Parietal lobe (tissue), 2 donors: ENCODE results near the gene SOX1.

- RAMPAGE, long total RNA, result no peak
These were observed 50.7 kb upstream of the ANKRD10 start for GRCh38 chr13:110965564-110965947.

DNA sequence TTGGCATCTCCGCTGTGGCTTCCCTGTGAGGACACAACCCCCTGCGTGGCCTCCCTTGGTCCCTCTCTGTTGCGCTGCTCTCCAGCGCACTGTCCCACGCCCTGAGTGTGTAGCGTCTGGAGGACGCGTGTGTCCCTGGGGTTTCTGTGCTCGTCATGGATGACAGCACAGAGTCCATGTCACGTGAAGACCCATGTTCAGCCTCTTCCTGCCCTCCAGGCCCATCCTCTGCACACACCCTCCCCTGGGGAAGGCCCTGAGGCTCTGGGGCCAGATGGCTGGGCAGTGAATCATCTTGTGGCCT, 71.6 kb upstream of the ARHGEF7 start:
- RAMPAGE, long total RNA, result no peak

- RAMPAGE, long total RNA, result no peak
These were observed 48.7 kb upstream of the ARHGEF7 start for GRCh38 chr13:111066252-111066921.

DNA sequence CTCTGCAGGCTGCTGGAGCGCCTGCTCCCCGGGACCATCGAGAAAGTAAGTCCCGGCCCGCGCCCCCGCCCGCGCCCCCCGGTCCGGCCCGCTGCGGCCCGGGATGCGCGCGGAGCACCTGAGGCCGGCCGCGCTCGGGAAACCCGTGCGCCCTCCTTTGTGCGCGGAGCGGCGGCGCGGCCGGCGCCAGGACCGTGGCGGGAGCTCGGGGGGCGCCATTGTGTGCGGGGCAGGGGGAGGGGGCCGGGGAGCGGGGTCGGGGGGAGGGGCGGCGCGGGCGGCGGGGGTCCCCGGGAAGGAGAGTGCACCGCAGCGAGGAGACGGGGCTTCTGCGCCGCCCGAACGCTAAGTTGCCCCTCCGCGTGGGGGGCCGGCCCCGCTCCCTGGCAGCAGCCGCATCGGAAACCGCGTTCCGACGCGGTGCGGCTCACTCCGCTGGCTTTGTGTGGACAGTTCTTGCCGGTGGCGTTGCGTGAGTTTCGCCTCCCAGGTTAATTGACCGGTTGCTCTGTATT, 594 bp downstream of the ARHGEF7 start:
- RAMPAGE, long total RNA, result no peak

GRCh38 chr13:111166906-111167704, 52.0 kb downstream of the ARHGEF7 start:
- RAMPAGE, long total RNA, result no peak

GRCh38 chr13:111186425-111187104, 71.5 kb downstream of the ARHGEF7 start:
- RAMPAGE, long total RNA, result no peak

DNA sequence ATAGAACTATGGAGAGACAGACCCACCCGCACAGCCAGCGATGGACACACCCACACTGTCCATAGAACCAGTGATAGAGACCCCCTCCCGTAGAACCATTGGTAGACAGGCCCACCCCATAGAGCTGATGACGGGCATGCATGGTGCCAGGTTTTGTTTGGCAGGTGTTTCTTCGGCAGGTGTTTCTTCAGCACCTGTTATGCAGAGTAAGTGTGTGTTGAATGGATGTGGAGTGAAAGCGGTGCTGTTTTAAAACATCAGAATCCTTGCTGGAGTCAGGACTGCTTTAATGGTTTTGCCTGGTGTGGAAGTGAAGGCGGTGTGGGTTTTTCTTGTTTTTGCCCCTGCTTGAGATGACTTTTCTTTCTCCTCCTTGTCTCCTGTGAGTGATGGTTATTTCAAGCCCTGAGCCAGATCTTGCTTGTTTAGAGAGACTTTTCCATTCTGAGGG, 88.1 kb upstream of the TEX29 start:
- RAMPAGE, long total RNA, result no peak

DNA sequence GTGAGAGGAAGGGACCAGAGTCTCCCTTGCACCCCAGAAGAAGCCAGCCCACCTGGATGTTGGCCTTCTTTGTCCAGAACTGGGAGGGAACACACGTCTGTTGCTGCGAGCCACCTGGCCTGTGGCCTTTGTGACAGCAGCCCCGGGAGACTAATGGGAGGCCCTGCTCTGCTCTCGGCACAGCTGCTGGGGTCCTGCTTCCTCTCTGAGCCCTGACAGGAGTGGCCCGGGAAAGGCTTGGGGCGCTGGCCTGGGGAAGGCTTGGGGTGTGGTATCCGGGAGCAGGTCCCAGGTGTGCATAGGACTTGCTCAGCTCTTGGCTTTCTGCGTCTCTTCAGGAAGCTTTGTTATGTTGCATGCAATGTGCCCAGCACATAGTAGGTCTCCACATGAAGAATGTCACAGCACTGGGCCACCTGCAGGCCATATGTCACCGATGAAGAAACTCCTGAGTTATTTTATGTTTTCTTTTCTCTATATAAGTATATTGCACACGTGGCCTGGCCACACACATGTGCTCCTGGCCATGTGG, 162.9 kb downstream of the TEX29 start:
- RAMPAGE, long total RNA, result no peak

DNA sequence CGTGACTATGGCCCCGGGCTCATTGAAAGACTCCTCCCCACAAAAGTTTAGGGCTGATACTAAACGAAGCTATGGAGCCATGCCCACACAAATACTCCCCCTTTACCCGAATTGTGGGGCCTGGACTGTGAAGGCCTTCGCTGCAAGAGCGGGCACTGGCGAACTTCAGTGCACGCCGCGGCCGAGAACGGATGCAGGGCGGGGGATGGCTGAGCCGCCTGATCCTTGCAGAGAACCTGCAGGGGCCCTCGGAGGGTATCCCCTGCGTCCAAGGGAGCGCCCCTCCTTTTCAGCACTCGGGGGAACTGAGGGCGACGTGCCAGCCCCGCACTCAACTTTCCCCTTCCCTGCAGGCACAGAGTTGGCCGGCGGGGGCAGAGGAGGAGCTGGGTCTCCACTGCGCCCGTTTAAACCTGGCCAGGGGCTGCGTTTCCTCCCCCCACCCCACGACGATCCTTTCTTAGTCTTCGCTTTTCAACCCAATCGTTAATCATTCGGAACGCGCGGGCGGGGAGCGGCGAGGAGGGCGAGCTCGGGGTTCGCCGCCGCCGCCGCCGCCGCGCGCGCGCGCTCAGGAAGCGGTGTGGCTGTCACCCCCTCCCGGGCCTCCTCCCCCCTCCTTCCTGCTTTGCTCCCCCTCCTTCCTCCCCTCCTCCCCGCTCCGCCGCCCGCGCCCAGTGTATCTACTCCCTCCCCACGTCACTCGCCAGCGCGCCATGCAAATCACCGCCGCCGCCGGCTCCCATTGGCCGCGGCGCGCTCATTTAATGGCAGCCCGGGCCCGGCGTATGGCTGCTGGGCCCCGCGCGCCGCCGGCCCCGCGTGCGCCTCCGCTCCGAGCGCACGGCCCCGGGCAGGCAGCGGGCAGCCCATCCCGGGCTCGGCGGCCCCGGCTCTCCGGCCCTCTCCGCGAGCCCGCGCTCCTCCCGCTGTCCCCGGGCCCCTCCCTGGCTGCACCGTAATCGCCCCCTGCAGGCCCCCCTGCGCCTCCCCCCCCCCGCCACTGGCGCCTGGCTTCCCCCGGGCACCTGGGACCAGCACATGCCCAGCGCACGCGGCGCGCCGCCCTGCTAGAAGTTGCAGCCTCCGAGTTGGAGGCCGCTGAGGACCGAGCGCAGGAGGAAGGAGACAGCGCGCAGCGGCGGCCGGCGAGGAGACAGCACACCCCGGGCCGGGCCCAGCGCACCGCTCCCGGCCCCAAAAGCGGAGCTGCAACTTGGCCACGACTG, at the start of gene SOX1:
TSS of gene SOX1 (plus strand) at position 1,037 of the 1,229 bp plus-strand sequence.
- RAMPAGE, long total RNA, result no peak

DNA sequence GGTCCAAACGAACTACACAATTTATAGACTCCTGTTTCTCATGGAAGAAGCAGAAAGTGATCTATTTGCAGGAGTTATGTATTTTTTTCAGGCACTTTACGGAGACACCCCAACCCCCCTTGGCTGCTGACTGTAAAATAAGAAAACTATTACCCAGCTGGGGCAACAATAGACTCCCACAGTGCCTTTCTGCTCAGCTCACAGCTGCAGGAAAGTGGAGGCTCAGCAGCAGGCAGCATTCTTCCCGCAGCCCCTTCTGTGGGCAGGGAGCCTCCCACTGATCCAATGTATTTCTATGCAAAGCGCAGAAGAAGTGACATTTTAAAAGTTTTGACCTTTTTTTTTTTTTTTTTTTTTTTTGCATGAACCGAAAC, 95.0 kb downstream of the SOX1 start:
- RAMPAGE, long total RNA, result no peak

DNA sequence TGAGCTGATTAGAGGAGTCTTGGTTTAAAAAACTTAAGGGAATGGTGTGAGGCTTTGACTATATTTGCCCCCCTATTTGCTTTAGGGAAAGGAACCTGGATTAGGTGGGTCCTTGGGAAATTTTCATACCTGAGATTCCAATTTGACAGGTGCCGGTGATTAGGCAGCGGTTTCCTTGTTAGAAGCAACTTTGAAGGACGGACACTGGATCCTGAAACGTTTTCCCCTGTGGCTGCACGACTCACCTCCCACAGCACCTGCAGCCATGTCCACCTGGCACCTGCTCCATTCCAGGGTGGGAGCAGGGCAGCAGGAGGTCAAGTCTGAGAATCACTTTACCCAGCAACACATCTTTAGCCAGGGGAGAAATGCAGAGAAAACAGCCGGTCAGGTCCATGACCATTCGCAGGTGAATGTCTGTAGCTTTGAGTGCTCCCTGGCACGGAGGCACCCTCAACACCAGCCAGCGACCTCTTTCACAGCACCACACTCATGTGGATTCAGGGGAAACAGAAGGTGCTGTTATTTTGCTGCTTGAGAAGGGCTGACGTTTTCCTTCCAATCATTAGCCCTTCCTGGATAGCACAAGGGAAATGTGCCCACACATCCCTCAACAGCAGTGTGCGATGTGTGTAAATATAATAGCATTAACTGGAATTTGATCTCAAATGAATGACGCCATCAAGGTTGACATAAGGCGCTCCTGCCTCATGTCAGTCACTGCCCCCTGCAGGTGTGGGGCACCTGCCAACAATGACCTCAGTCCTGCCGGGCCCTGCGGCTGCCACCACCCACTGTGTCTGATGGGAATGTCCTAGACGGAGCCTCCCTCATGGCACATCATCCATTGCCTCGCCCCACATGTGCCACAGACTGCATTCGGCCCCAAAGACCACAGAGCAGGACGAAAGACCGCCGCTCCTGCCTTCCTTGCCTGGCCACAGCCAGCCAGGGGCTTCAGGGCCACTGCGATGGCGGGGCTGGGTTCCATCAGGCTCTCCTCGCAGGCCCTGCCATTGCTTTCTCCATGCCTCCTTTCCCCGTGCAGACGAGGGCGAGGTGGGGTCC, 146.3 kb downstream of the SOX1 start:
- RAMPAGE, long total RNA, result no peak

- RAMPAGE, long total RNA, result no peak
These were observed 42.4 kb downstream of the TUBGCP3 start for GRCh38 chr13:112545490-112546013.

DNA sequence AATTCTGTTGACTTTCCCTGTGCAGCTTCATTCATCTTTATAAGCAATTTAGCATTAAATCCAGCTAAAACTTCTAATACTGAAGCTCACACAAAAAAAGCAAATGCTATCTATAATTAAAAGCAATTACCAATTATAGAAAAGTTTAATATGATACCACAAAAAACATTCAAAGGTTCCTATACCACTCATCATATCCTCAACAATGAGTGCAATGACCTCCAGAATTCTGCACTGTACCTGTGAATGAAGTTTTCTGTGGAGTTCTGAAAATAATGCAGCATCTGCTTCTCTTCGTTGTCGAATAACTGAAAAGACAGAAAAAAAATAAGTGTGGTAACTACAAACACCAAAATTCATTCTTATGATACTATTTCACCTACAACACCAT, 23.1 kb downstream of the TUBGCP3 start:
- RAMPAGE, long total RNA, result no peak

DNA sequence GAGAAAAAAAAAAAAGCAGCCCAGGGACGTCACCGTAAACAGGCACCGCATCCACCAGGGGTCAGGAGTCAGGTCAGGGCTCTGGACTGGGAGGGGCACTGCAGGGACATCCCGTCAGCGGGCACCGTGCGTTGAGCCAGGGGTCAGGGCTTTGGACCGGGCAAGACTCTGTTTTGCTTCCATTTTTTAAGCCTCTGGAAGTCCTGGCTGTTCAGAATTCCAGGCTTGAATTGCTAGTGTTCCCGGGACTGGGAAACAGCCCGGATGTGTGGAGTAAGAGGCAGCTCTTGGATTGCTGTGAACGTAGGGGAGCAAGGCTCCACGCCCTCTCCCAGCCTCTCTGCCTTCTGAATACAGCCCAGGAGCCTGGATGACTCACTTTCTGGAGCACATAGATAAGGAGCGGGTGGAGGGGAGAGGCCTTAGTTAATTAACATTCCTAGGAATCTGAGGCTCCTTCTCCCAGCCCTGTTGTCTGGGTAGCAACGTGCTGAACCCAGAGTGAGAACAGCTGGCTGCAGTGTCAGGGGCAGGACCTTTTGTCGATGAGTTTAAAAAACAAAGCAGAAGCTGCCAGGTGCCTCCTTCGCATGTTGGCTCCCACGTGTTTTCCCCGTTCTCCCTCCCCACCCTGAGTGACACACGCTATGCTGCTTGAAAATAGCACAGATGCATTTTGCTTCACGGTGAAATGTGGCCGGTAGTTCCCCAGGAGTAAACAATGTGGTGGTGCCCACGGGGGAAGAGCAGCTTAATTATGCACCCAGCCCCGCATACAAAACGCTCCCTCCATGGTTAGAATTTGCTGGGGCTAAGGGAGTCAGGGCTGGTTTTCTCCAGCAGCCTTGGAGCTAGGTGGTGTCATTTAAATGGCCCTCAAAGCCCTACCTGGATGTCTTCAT, 21.9 kb downstream of the ATP11A start:
- RAMPAGE, long total RNA, result no peak

- RAMPAGE, long total RNA, result no peak
These were observed 31.3 kb downstream of the ATP11A start for GRCh38 chr13:112720876-112721855.

- RAMPAGE, long total RNA, result no peak
These were observed 44.4 kb downstream of the ATP11A start for GRCh38 chr13:112734030-112734805.

- RAMPAGE, long total RNA, result no peak
These were observed 71.1 kb downstream of the ATP11A start for GRCh38 chr13:112760956-112761239.

DNA sequence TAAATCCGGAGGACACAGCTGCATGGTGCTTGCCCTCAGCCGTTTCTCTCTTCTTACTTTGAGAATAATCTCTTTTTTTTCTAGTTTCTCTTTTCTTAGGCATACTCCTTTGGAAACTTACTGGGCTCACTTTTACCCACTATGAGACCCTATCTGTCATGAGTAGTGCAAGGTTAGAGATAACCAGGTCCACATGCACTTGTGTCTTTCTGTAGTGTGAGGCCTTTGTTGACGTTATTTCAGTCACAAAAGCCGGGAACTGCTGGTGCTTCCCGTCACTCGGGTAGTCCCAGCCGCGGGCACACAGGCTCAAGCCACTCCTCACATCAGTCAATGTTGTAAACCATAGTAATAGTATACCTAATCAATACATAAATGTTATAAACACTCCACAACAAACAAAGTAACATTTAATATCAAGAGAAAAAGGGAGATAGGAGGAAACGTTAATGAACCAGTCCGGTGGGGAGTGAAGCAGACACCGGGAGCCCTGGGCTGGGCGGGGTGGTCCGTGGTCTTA, 81.7 kb downstream of the ATP11A start:
- RAMPAGE, long total RNA, result no peak

- RAMPAGE, long total RNA, result no peak
These were observed 118.1 kb upstream of the MCF2L start for GRCh38 chr13:112850755-112851497.

DNA sequence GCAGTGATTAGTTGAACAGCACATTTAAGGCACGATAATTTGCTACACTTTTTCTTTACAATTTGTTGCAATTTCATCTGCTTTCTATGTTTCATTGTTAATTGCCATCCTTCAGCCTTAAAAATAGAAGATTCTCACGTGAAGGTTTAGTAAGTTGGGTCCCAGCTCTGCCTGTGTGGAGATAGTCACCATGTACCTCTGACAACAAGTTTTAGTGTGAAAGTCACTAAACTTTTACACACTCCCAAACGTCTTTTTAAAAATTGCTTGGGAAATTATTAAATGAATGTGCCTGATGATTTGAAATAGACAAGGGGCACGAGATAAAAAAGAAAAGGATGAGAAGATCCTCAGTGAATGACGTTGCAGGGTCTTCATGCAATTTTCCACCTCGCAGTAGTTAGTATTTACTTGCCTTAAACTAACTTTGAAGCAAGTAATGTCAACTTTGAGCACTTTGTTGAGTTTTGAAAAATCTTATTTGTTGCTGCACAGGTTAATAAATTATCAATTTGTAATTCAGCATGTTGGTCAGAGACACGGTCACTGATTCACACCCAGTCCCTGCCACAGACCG, 84.7 kb upstream of the MCF2L start:
- RAMPAGE, long total RNA, result no peak